Mammary microvascular endothelial cell (primary cell): Measurements from ENCODE around the genes NLRP6 and TALDO1.

DNA sequence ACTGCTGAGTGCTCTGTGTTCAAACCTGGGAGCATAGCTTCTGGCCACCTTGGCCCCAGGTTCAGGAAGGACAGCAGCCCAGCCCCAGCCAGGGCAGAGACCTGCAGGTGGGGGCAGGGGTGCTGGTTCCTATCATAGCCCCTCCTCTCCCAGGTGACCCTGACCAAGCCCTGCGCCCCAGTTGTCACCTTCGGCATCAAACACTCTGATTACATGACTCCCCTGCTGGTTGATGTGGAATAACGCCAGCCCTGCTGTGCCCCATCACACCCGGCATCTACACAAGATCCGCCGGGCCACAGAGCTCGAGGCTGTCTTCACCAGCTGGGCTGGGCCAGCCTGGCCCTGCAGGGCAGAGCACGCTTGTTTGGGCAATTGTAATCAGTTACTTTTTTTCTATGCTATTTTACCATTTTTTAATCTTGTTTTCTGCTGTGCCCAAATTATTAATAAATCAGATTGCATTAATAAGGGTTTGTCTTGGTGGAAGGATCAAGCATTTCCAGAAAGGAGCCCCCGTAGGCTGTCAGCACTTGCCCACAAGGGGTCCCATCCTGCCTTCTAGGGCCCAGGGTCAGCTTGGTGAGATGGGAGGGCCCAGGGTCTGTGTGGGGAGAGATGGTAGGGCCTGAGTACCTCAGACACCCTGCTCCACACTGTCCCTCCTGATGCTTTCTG lies 3.4 kb downstream of the ODF3 start:
- RAMPAGE, long total RNA = no peak

- RAMPAGE, long total RNA = no peak
These were observed 9.5 kb upstream of the NLRP6 start for GRCh38 chr11:268711-269103.

- RAMPAGE, long total RNA = no peak
These were observed at the start of gene NLRP6 for GRCh38 chr11:278271-278561. Gene NLRP6 (plus strand): TSS chr11:278407.

- RAMPAGE, long total RNA = no peak
These were observed 2.1 kb downstream of the NLRP6 start for GRCh38 chr11:279811-281104.

GRCh38 chr11:284106-284884 lies 4.6 kb upstream of the PGGHG start:
- RAMPAGE, long total RNA = no peak

DNA sequence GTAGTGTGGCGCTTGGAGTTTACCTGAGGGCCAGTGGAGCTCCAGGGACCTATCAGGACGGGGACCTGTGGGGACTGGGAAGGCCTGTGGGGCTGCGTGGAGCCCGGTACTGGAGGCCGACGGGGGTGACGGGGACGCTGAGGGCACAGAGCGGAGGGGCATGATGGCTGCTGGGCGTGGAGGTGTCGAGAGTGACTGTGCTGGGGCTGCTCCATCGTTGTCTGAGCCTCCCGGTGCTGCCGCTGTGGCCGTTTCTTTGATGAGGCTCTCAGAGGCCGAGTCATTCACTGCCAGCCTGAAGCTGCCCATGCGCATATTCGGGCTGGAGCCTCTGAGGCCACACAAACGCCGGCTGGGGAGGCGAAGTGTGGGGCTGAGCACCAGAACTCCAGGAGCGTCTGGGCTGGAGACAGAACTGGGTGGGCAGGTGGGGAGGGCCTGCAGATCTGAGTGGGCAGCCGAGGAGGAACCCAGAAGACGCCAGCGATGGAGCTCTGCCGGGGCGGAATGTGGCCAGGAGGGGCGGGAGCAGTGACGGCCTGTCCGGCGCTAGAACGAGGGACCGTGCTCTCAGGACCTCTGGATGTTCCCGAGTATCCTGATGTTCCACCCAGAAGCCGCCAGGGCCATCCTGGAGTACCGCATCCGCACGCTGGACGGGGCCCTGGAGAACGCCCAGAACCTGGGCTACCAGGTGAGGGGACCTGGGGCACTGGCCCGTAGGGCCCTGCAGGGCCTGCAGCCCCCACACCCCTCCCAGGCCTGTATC lies 2.7 kb downstream of the PGGHG start:
- RAMPAGE, long total RNA = no peak

DNA sequence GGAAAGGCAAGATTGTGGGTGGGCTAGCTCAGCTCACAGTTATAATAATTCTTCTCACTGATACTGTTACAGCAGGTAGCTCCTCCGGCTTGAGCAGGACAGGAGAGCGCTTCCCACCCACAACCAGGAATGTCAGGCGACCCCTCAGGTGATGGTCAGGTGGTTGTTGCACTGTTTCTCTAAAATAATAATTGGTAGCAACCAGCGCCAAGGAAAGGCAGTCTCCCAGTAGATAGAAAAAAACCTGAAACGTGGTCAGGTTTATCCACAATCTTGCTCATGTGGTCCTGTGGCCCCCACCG lies 3.0 kb downstream of the IFITM3 start:
- RAMPAGE, long total RNA = no peak

- RAMPAGE, long total RNA = no peak
These were observed 13.4 kb upstream of the B4GALNT4 start for GRCh38 chr11:355582-356692.

DNA sequence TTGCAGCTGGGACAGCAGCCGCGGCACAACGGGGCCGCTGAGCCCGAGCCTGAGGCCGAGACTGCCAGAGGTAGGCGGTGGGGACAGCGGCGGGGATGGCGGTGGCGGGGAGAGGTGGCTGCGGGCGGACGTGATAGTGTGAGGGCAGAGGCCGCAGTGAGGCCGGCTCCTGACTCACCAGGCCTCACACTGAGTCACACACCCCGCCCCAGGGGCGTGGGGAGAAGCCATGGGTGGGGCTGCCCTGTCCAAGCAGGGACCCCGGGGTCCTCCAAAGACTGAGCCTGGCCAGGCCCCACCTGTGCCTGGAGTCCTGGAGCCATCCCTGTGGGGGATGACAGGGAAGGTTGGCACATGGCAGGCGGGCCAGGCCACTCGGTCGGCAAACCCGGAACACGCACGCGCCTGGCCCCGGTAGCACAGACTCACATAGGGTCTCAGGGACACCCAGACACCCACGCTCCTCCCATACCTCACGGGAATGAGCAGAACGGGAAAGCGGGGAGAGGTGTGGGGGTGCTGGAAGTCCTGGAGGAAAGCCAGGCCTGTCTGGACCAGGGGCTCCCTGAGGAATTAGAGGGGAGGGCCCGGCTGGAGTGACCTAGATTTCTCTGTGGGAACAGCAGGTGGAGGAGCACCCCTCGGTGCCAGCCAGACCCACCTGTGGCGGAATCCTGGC lies 585 bp downstream of the PKP3 start:
- RAMPAGE, long total RNA = no peak

DNA sequence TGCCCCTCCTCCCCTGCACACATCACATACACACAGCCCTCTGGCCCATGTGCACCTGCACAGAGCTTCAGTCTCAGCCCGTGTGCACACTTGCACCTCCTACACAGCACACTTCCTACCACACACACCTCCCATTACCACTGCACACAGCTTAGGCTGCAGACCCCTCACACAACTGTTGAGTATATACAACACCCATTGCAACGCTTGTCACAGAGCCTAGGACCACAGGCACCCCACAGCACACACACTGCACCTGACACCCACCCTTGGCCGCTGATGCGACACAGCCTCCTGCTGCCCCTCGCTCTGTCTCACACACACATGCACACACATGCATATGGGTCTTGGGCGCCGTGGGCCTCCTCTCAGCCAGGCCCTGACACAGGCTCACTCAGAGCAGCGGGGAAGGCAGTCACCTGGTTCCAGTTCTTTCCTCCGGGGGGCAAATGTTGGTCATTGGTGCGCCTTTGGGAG lies 357 bp downstream of the SIGIRR start:
- RAMPAGE, long total RNA = no peak

DNA sequence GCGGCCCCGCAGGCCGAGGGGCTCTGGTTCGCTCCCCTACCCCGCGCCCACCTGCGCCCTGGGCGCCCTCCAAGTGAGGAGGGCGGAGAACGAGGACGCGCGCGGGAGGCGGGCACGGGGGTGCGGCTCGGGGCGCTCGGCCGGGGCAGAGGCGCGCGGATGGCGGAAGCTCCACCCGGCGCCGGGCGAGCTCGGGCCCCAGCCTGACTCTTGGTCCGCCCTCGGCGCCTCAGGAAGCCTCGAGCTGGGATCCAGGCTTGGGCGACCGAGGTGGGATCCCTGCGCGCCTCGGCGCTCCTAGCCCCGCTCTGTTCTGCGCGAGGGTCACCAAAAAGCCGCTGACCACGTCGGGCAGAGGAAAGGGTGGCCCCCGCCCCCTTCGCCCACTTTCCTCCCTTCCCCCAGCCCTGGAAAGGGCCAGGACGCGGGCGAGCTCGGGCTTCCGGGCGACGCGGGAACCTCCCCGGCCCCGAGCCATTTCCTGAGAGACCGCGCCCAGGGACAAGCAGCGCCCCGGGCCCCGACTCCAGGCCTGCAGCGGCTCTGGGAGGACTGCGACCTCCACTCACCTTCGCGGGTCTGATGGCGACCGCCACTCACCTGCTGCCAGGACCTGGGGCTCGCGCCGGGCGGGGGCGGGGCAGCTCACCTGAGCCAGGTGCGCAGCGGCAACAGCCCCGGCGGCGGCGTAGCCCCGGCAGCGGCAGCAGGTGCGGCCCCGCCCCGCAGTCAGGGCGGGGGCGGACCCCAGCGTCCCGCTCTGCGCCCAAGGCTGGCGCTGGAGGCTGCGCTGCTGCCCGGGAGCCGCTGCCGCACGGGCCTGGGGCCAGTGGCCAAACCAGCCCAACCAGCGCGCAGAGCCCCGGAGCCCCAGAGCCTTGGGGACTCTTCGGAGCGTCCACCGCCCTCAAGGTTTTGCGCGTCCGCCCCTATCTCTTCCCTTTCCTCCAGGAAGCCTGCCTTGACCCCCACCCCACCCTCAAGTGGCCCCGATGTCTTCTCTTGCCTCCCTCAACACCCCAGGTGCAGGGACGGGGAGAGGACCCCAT lies 2.2 kb upstream of the SIGIRR start:
- RAMPAGE, long total RNA = no peak

GRCh38 chr11:507701-508032 lies 625 bp upstream of the RNH1 start:
- RAMPAGE, long total RNA = no peak

DNA sequence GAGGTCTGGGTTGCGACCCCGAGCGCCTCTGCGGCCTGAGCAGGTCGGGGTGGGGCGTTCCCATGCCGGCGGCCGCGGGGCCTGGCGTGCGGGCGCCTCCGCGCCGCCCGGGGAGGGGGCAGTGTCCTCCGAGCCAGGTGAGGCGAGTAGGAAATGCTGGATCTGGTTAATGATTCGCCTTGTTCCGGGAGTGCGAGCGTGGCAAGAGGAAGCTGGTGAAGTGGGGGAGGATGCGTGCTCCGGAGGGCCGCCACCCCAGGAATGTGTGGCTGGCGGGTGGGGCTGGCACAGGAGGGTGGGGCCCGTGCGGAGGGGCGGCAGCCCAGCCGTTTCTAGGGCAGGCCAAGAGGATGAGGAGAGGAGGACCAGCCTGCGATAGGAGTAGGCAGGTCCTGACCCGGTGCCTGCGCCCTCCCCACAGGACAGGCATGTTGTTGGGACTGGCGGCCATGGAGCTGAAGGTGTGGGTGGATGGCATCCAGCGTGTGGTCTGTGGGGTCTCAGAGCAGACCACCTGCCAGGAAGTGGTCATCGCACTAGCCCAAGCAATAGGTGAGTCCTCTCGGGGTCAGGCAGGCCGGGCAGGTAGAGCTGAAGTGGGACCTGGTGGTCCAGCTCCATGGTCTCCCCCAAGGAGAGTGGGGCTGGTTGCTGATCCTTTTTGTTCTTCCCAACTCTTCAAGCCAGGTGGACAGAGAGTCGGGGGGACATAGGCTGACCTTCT lies 733 bp downstream of the RASSF7 start:
- RAMPAGE, long total RNA = no peak

GRCh38 chr11:608476-609734 lies 6.8 kb downstream of the IRF7 start:
- RAMPAGE, long total RNA = no peak

- RAMPAGE, long total RNA = no peak
These were observed 387 bp downstream of the SCT start for GRCh38 chr11:626531-627056.

DNA sequence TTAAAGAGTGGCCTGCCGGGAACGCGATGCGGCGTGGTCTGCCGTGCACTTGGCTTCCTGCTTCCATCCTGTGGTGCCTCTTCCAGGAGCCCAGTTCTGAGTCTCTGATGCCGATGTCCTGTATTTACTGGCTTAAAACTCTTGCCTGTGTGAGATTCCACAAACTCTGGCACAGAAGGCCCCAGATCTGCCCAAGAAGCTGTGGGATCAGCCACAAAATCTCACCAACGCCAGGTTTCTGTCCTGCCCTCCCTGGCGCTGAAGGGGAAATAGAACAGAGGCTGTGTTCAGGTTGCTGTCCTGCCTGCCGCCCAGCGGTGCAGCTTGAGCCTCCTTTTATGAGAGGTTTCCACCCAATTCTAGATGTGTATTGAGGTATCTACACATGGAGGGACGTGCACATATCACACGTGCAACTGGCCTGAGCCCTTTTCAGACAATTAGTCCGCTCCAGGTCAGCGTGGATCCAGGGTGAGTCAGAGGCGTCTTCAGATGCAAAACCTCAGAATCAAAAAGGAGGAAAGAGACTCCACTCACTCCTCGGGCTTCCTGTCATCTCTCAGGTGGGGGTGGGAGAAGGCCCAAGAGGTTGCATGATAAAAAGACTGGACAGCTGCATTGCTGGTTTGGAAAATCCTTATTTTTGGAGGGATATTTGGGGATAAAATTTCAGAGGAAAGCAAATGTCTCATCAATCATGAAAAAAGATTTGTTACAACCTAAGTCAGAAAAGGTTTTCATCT lies 2.3 kb downstream of the TMEM80 start:
- RAMPAGE, long total RNA = no peak

DNA sequence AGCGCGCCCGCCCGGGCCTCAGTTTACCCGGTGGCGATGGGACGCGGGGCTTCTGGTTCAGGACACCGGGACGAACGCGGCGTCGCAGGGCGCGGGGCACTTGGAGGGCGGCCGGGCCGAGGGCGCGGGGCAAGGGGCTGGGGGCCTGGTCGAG lies 157 bp downstream of the EPS8L2 start:
- RAMPAGE, long total RNA = no peak

GRCh38 chr11:706465-706849 lies 426 bp downstream of the EPS8L2 start:
- RAMPAGE, long total RNA = no peak

DNA sequence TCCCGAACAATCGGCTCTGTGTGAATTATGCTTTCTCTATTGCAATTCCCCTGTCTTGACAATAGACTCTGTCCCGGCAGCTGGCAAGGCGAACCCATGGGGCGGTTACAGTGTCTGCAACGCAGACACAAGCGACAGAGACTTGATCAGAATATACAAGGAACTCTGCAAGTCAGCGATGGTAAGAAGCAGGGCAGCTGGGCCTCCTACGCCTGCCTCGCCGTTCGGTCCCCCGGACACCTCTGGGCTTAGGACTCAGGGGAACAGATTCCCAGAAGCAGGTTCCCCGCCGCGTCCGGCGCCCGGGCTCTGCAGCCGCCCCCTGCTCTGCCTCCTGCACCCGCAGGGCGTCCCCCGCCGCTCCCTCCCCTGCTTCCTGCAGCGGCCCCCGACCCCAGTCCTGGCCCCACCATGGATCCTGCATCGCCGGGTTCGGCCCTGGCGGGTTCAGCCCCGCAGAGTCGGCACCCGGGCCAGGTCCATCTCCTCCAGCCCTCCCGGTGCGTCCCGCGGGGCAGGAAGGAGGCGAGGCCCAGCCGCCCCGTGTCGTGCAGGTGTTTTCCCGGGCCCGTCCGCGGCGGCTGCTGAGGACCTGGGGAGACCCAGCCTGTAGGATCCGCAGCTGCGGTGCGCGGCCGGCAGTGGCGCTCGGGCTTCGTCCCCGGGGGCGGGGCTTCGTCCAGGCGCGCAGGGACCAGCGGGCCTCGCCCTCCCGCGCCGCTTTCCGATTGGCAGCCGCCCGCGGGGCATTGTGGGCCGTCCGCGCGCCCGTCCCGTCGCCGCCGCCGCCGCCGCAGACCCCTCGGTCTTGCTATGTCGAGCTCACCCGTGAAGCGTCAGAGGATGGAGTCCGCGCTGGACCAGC lies at the start of gene TALDO1:
TALDO1 (plus strand) TSS at position 796 of the 865 bp plus-strand sequence.
- RAMPAGE, long total RNA = start-site peak on the plus strand centred at position 784 of the sequence, 46 bp wide, 2,332 and 1,285 reads in 2 replicates

DNA sequence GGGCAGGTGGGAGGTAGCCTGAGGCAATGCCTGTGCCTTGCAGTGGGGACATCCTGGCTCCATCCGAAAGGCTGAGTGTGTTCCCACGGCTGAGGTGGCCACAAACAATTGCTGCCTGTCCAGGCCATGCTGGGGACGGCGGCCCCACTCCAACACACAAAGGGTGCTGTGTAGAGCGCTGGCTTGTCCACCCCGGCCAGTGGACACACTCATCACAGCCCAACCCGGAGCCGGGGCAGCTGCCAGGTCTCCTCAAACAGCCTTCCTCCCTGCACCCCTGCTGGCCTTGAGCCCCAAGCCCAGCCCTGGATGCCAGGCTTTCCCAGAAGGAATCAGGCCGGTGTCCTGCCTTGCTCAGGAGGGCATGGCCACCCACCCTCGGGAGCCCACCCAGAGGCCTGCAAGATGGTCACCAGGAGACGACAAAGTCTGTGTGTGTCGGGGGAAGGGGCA lies 4.3 kb downstream of the GATD1 start:
- RAMPAGE, long total RNA = no peak